ENCODE data around the genes TRPM3, ABHD17B and GDA.

- PRO-cap = no peak
Measured at GRCh38 chr9:70255239-70255500, 3.6 kb upstream of the SMC5 start.

- PRO-cap = no peak
Measured at GRCh38 chr9:70400414-70400754, 14.1 kb downstream of the KLF9 start.

- PRO-cap = no peak
Measured at GRCh38 chr9:70405102-70405768, 9.2 kb downstream of the KLF9 start.

DNA sequence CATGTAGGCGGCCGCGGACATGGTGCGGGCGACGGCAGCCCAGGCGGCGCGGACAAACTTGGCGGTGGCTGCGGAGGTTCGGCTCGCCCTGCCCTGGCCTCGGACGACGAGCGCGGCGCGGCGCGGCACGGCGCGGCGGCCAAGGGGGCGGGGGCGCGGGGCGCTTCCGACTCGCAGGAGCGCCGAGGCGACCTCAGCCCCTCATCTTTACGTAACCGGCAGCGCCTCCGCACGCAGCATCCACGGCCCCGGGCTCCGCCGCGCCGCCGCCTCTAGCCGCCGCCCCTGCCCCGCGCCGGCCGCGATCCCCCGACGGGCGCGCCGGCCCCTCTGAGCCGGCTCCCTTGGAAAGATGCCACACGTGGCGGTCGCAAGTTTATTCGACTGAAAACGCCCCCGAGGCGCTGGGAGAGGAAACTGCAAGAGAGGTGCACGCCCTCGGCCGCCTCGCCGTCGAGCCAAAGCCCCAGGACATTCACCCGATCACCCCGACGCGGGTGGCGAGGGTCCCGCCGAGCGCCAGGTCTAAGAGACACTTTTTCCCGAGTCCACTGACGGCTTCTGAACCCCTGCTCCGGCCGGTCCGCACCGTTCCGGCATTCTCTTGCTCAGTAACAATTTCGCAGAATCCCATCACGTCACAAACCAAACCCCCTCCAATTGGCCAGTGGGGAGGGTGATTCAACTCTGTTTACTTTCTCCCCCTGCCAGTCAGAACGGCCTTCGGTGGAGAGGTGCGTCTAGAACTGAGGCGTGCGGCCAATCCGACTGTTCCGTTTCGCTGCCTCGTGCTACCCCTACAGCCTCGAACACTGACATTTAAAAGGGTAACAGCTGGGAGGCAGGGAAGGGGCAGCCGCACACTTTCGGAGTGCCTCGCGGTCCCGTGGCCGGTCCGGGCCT is 863 bp downstream of the KLF9 start:
- PRO-cap = bidirectional peak, plus-strand start at position 204 of the sequence, minus-strand start at position 606 of the sequence

DNA sequence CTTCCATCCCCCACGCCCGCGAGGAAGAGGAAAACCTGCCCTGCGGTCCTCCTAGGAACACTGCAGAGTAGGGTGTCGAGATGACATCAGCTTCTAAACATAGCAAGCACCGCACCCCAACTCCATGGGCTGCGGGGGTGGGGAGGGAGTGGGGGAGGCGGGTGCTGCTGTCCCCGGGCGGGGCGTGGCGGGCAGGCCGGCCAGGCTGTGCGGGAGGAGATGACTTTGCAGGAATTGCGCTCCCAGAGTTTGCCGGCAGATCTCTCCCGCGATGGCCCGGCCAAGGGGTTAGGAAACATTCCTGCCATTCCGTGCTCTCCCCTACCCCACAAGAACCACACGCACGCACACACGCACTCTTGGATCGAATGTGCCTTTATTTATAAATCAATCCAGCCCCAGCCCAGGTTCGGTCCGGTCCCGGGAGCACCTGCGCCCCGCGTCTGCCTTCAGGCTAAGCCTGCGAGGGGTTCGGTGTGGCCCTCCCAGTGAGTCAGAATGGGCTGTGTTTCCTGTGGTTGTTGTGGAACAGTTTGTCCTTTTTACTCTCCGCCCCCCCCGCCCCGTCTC is 5.2 kb upstream of the KLF9 start:
- PRO-cap = bidirectional peak, plus-strand start outside the sequence, minus-strand start at position 445 of the sequence

DNA sequence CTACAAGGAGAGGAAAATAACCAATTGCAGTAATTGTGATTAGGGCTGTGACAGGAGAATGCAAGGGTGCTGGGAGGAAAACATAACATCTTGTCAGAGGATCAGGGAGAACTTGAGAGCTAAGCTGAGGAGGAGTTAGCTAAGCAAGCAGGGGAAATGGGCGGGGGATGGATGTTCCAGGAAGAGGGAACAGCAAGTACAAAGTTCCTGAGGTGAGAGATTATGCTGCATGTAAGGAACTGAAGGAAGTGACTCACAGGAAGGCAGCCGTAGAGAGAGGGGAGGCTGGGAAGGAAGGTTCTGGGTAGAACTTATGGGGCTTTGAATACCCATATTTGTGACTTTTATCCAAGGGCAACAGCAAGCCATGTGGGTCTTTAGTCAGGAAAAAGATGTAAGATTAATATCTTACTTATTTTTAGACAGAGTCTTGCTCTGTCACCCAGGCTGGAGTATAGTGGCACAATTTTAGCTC is 24.1 kb upstream of the KLF9 start:
- PRO-cap = bidirectional peak, plus-strand start at position 272 of the sequence, minus-strand start at position 114 of the sequence

DNA sequence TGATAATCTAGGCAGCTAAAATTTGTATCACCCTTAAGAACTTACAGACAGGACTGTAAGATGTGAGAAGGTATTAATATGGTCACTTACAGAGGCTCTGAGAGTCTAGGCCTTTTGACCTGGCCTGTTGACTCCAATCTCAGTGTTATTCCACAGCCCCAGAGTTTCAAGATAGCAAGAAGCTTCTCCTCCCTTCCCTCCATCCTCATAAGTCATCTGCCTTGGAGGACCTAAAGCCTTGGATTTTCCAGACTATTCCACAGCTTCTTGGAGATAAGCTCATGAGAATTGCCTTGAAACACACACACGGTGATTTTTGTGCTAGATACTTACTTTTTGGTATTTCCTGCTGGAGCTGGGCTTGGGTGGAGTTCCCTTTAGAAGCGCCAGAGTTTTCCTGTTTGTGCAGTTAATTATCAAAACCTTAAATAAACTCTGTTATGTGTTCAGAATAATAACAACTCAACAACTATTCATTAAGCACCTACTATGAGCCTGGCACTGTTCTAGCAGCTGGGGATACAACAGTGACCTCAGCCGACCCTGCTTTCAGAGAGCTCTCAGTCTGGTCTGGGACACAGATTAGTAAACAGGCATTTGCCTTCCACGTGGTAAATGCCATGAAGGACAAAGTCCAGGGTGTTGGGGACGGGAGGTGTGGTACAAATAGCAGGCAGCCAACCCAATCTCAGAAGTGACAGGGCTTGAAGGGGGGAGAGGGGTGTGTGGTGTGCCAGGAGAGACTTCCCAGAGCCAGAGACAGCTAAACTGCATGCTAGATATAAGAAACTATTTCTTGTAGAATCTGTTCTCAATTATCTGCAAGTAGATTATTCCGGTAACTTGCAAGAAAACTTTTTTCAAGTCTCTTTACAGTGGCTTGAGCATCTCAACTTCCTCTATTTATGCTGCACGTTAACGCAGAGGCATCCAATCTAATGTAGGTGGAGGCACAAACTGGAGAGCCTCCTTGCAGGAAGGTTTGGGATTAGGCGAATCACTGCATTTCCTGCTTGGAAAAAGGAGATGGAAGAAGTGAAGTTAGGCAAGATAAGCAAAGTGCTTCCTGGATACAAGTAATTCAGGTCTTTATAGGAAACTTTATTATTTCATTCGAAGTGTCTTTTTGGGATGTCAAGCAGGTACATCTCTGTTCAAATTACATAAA is 55.9 kb upstream of the KLF9 start:
- PRO-cap = no peak

GRCh38 chr9:70479685-70480164 is 65.3 kb upstream of the KLF9 start:
- PRO-cap = no peak

DNA sequence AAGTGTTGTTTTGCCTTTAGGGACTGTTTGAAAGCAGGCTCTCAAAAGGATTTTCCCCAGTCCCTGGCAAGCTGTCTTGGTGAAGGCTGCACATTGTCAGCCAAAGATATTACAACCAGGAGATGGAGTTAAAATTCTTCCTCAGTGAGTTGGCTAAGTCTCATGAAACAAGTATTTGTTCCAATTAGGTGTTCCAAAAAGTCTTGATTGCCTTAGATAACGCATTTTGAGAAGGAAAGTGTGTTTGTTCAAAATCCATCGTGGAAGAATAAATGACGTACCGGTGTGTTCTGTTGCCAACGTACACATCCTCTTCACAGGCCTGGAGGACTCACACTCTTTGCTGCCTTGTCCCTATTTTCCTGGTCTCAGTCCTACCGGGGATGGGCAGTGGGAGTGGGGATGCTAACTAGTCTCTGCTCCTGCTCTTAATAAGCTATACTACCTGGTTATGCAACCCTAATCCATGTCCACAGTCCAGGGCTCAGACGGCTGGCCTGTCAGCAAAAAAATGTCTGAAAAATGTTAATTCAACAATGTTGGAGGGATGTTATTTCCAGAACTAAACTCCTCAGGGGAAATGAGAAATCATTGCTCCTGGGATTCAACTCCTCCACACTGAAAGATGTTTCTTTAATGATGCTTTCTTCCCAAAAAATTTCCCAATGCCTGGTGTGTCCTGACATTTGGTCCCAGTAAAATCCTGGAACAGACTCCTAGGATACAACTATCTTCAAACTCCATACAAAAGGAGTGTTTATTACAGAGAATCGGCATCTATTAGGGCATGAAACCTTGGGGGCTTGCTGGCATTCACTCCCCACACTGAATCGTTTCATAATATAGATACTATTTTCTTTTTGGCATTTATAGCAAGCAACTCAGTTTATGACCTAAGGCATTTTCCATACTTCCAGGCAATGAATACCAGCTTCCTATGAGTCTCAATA is 175.4 kb upstream of the KLF9 start:
- PRO-cap = bidirectional peak, plus-strand start at position 695 of the sequence, minus-strand start at position 433 of the sequence

GRCh38 chr9:71120600-71121870 is at the start of gene TRPM3:
Gene TRPM3, minus strand, starts transcription at chr9:71121621.
- PRO-cap = no peak

GRCh38 chr9:71699702-71700065 is 68.6 kb downstream of the CEMIP2 start:
- PRO-cap = no peak

DNA sequence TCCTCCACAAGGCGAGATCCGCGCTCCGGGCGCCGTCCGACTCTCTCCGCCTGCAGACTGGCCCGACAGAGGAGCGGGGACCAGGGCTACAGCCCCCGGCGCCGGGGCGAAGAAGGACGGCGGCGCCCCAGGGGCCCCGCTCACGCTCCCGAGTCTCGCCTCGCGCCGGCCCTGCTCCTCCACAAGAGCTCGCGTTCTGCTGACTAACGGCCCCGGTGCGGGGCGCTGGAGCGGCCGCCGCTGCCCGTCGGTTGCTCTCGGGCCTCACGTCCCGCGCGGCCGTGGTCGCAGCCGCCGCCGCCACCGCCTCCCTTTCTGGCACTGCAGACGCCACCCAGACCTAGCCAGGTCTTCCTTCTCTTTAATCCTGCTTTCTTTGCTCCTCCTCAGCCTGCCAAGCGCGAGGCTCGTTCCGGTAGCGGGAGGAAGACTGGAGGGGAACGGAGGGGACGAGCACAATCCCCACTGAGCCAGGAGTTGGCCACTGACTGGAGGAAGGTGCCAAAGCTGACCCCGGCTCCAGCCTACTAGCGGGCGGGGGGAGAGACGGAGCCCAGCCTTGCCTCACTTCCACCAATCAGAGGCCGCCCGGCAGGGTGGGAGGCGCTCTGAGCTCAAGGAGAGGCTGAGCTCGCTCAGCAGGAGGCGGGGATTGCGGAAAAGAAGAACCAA is at the start of gene ABHD17B:
ABHD17B (minus strand) TSS at position 490 of the 672 bp plus-strand sequence.
- PRO-cap = unidirectional peak, minus-strand start at position 323 of the sequence; bidirectional peak, plus-strand start outside the sequence, minus-strand start at position 529 of the sequence

- PRO-cap = no peak
Measured at GRCh38 chr9:72149117-72150157, at the start of gene GDA. Gene GDA, plus strand, starts transcription at chr9:72149440.

DNA sequence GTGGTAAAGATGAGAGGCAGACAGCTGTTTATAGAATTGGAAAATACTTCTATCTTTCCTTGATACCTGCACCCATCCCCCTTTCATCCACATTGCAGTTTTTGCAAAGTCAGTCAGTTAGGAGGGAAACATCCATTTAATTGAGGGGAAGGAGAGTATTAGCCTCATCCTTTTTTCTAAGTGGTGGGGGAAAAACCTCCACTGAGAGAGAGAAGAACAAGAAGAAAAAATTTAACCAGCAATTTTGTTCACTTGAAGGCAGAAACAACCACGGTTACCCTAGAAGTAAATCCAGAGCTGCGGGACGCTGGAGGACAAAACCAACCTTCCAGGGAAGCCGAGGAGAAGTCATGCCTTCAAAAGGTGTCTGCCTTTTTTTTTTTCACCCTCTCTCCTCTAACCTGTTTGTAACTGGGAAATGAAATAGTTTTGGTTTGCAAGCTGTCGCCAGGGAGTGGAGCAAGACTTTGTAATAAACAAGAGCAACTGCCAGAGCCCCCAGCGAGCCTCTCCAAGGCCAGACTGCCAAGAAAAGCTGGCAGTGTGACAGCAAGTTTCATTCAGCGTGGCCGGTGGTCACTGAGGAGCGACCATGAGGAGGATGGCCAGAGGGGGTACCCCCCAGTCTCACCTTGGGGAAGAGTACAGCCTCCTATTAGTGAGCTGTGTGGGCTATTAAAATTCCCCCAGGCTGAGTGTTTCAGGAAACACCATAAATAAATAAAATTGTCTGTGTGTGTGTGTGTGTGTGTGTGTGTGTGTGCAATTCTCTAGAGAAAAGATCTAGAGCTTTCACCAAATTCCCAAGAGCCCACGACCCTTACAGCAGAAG is 50.1 kb downstream of the ZFAND5 start:
- PRO-cap = no peak

GRCh38 chr9:72358824-72359802 is 5.9 kb downstream of the ZFAND5 start:
- PRO-cap = no peak

DNA sequence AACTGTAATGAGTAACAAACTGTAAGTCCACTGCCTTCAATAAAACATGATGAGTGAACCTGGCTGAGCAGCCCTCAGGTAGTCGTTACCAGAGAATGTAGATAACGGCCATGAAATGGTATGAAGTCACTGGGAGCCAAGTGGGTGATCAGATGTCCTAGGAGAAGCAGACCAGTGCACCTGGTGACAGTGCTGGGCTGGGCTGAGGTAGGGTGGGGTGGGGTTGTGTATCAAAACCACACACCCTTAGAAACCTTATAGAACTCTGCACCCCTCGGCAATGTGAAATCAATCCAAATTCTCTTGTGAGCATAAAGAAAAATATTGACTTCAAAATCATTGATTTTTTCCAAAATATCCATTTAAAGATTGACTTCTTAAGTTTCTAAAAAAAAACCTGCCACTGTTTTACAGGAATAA is 203.5 kb downstream of the ALDH1A1 start:
- PRO-cap = unidirectional peak, plus-strand start at position 179 of the sequence

- PRO-cap = no peak
Measured at GRCh38 chr9:72911519-72912320, 41.1 kb downstream of the ALDH1A1 start.

- PRO-cap = no peak
Measured at GRCh38 chr9:72916705-72917323, 36.0 kb downstream of the ALDH1A1 start.

GRCh38 chr9:73038212-73039160 is 85.6 kb upstream of the ALDH1A1 start:
- PRO-cap = no peak

GRCh38 chr9:73131816-73132965 is 19.5 kb upstream of the ANXA1 start:
- PRO-cap = bidirectional peak, plus-strand start at chr9:73132195, minus-strand start at chr9:73132188; bidirectional peak, plus-strand start at chr9:73132477, minus-strand start at chr9:73132402